Transverse colon (tissue), 4 donors: ENCODE results near the gene CLDN15.

DNA sequence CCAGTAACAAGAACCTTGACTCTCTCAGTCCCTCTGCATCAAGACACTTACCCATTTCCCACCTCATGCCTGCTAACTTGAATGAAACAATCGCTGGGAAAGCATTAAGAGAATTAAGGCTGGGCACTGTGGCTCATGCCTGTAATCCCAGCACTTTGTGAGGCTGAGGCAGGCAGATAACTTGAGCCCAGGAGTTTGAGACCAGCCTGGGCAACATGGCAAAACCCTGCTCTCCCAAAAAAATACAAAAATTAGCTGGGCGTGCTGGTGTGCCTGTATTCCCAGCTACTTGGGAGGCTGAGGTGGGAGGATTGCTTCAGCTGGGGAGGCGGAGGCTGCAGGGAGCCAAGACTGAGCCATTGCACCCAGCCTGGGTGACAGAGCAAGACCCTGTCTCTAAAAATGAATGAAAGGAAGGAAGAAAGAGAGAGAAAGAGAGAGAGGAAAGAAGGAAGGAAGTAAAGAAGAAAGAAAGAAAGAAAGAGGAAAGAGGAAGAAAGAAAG is 596 bp downstream of the SERPINE1 start:
- PRO-cap = no peak
- RAMPAGE, long total RNA, 4 experiments = start-site peak on the plus strand in 1 of 4 experiments, centred at position 380 of the sequence, 16 reads per replicate

DNA sequence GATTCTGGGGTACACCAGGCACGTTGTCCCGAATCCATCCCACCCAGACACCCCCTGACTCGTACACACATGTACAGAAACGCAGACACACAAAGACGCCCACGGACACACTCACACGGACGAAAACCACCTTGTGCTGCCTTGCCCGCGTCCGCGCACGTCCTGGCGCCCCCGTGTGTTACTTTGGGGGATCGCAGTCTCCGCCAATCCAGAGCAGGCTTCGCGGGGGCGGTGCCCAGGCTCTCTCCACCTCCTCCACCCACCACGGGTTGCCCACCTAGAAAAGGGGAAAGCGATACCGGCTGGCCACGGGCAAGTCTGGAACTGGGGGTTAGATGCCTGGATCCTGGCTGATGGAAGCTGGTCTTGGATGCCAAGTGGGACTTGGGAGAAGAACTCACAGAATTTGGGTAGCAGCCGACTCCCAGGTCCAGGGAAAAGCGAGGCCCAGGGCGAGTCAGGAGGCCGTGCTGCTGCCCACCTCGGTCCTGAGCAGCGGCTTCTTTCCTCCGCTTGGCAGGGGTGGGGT is 4.5 kb upstream of the VGF start:
- PRO-cap = no peak
- RAMPAGE, long total RNA, 4 experiments = no peak in any of the 4 experiments

DNA sequence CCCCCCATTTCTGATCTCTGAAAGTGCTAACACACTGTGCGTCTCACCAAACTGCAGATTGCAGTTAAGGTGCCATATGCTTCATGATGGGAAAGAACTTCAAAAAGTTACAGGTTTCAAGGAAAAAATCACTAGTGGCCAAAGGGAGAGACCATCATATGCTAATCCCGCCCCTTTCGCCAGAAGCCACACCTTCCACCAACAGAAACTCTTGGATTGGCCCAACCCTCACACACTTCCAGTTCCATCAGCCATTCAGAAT is 2.2 kb upstream of the NAT16 start:
- PRO-cap = no peak
- RAMPAGE, long total RNA, 4 experiments = no peak in any of the 4 experiments

DNA sequence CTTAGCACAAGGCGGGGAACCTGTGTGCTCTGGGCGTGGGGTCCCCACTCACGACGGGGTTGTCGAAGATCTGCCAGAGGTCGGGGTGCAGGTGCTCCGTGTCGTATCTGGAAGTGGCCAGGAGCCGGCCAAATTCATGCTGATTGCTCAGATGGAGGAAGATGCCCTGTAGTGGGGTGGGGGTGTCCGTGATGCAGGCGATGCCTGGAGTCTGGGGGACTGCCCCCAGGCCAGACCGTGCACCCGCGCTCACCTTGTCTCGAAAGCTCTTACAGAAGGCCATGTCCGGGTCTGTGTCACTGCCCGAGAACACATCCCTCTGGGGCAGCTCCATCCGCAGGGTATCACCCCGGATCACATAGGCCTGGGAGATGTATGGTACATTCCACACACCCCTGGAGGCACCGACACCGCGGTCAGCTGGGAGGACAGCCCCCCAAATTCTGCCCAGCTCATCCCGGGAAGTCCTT is 7.1 kb downstream of the PLOD3 start:
- PRO-cap = no peak
- RAMPAGE, long total RNA, 4 experiments = start-site peak on the minus strand in 1 of 4 experiments, centred at position 345 of the sequence, 18 reads per replicate

- PRO-cap = no peak
- RAMPAGE, long total RNA, 4 experiments = no peak in any of the 4 experiments
Measured at GRCh38 chr7:101234672-101235507, 2.7 kb downstream of the CLDN15 start.

DNA sequence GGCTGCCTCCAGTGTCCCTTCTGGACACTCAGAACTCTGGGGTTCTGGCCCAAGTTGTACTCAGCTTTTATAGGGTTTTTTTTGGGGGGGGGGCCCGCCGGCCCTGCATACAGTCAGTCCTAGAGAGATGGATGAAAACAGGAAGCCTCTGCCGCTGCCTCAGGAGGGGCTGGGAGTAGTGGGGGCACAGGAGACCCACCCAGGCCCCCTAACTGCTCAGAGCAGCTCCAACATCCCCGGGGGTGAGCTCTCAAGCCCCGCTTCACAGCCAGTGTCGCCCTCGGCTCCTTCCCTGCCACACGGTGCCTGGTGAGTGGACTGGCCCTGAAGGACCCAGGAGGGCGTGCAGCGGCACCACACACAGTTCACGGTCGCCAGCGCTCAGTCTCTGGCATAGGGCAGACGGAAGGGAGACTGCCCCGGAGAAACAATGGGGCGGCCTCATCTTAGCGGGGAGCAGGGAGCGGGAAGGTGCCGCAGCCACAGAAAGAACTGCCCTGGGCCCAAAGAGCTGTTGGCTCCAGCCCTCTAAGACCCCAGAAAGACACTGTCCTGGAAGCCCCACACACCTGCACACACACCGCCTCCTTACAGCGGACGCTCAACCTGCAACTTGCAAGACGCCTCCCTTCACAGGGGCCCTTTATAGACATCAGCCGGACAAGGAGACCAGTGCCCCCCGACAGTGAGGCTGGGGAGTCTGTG is 1.3 kb downstream of the CLDN15 start:
- PRO-cap = bidirectional peak, plus-strand start at position 354 of the sequence, minus-strand start at position 299 of the sequence; bidirectional peak, plus-strand start at position 363 of the sequence, minus-strand start at position 386 of the sequence; unidirectional peak, minus-strand start at position 615 of the sequence
- RAMPAGE, long total RNA, 4 experiments = no peak in any of the 4 experiments

DNA sequence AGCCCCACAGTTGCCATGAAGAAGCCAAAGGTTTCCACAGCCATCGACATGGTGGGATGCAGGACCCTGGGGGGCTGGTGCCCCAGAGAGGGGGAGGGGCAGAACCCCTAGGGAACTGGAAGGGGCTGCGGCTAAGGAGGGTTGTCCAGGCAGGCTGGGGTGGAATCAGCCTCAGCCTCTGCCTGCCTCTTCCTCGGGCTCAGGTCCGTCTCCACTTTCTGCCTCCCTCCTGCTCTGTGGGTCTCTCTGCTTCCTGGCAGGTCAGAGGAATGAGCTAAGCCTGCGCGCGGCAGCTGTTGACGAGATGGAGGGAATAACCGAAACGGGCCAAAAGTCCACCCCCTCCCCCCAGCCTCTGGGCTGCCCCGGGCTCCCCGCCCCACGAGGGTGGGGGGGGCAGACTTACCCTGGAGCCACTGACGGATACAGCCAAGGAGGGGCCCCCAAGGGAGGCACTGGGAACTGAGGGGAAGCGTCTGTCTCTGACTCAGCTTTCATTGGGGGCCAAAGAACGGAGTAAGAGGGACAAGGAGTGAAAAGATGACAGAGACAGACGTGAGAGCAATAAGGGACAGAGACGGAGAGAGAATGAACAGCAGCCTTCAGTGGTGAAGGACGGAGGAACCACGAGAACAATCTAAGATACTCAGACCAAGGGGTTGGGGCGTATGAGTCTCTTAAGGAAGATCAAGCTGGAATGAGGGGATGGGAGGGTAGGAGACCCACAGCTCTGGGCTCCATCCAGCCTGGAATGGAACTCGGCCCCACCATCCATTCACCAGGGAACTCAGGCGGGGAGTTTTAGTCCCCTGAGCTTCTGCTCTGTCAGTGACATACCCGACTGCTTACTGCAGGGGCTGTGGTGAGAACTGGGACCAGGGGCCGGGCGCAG is at the start of gene CLDN15:
Gene CLDN15 (minus strand): TSS at position 271 of the 892 bp plus-strand sequence.
- PRO-cap = bidirectional peak, plus-strand start at position 546 of the sequence, minus-strand start at position 271 of the sequence
- RAMPAGE, long total RNA, 4 experiments = no peak in any of the 4 experiments

GRCh38 chr7:101239070-101240155 is 1.8 kb upstream of the CLDN15 start:
- PRO-cap = no peak
- RAMPAGE, long total RNA, 4 experiments = no peak in any of the 4 experiments

DNA sequence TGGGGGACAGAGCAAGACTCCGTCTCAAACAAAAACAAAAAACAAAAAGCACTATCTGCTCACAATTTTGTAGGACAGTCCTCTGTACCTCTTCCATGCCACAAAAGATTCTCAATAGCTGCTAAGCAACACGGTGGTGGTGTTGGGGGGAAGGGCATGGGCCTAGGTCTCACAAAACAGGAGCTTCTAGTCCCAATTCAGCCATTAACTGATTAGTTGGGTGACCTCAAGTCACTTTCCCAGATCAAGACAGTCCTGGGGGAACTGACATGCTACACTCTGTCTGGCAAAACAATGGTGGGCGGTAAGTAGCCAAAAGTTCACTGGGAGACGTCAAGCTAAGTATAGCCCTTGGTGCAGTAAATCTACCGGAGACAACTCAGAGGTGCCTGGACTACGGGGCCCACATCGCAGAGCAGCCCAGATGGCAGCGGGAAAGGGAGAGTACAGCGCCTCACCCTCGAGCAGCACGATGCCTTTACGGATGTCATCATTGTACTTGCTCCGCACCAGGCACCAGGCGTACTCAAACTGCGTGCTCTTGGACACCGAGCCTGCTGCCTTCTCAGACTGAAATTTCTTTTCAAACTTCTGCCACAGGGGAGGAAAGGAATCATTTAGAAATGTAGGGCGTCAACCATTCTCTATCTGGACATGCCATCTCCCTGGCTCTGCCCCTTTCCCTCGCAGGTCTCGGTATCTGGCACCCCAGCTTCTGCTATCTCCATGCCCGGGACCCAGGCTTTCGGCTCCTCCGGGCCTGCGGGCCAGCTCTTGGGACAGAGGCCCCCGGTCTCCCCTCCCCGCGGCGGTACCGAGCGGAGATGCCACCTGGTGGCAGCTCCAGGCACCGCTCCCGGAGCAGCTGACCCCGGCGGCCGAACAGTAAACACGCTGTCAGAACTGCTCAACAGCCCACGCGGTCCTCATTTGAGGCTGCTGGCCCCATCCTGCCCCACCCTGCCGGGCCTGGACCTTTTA is 1.0 kb downstream of the FIS1 start:
- PRO-cap = no peak
- RAMPAGE, long total RNA, 4 experiments = no peak in any of the 4 experiments

DNA sequence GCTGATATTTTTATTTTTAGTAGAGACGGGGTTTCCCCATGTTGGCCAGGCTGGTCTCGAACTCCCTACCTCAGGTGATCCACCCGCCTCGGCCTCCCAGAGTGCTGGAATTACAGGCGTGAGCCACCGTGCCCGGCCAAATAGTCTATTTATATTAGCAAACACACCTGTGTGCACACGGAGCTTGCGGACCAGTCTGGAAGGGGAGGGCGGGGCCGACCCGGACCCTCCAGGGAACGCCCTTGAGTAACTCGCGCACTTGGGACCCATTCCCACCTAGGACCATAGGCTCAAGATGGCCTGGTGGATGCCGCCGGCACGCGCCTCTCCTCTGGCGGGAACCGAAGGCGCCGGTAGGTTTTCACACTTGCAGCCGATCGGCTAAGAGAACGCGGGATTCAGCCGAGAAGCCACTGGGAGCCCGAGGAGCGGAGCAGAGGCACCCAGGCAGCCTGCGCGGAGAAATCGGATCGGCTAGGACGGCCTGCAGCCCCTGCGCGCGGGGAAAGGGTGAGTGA is 19.0 kb downstream of the IFT22 start:
- PRO-cap = no peak
- RAMPAGE, long total RNA, 4 experiments = no peak in any of the 4 experiments

- PRO-cap = no peak
- RAMPAGE, long total RNA, 4 experiments = no peak in any of the 4 experiments
Measured at GRCh38 chr7:101602127-101602739, 26.9 kb downstream of the MYL10 start.

DNA sequence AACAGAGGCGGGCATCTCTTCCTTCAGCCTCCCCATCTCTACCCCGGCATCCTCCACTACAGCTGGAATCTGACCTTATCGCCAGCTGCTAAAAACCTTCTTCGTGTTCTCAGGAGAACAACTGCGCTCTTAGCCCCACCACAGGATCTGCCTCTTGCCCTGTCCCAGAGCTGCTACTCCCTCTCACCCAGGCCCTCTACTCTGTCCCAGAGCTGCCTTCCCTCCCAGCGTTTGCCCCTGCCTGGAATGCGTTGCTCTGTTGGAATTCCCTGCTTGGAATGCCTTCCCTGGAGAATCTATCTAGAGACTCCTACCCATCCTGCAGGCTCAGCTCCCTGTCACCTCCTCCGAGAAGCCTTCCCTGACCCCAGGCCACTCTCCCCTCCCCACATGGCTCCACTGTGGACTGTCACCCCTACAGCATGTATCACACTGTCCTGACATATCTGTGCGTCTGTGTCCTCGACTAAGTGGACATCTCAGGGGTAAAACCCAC is 4.5 kb downstream of the MYL10 start:
- PRO-cap = no peak
- RAMPAGE, long total RNA, 4 experiments = no peak in any of the 4 experiments

GRCh38 chr7:101733488-101734503 is 83.6 kb upstream of the CUX1 start:
- PRO-cap = unidirectional peak, minus-strand start at chr7:101733951; unidirectional peak, minus-strand start at chr7:101733980
- RAMPAGE, long total RNA, 4 experiments = no peak in any of the 4 experiments

DNA sequence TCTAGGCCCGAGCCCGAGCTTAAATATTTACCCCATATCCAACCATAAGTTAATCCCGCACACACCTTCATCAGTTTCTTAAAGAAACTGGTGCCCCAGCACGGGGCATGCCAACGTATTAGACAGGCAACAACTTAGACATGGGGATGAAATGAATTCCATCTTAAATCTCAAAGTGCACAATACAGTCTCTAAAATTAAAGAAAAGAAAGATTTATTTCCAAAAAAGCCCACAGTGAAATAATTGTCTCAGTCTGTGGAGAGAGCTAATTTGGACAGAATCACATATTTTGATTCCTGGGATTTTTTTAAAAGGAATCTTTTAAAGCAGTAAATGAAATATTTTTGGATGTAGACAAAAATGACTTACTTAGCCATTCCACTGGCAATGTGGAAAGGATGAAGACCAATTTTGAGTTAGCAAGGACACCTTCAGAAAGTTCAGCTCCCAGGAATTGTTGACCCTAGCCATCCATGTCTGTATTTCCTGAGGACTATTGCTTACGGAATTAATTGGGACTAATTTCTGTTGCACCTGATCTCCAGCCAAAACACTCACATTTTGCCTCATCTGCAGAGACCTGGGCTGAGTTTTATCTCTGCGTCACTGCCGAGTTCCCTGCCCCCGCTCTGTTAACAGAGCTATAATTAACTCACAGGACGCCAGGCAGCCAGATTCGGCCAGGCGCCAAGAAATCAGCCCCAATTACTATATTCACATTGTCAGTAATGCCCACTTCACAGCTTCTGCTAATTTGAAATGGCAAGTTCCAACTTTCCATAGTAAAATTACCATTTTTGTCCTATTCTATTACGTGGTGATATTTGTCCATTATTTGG is 130.2 kb downstream of the CUX1 start:
- PRO-cap = no peak
- RAMPAGE, long total RNA, 4 experiments = start-site peak on the plus strand in 1 of 4 experiments, centred at position 371 of the sequence, 5 reads per replicate

GRCh38 chr7:102099009-102099293 is 187.7 kb upstream of the SH2B2 start:
- PRO-cap = no peak
- RAMPAGE, long total RNA, 4 experiments = no peak in any of the 4 experiments

- PRO-cap = no peak
- RAMPAGE, long total RNA, 4 experiments = no peak in any of the 4 experiments
Measured at GRCh38 chr7:102329258-102329814, 26.9 kb downstream of the SPDYE6 start.

DNA sequence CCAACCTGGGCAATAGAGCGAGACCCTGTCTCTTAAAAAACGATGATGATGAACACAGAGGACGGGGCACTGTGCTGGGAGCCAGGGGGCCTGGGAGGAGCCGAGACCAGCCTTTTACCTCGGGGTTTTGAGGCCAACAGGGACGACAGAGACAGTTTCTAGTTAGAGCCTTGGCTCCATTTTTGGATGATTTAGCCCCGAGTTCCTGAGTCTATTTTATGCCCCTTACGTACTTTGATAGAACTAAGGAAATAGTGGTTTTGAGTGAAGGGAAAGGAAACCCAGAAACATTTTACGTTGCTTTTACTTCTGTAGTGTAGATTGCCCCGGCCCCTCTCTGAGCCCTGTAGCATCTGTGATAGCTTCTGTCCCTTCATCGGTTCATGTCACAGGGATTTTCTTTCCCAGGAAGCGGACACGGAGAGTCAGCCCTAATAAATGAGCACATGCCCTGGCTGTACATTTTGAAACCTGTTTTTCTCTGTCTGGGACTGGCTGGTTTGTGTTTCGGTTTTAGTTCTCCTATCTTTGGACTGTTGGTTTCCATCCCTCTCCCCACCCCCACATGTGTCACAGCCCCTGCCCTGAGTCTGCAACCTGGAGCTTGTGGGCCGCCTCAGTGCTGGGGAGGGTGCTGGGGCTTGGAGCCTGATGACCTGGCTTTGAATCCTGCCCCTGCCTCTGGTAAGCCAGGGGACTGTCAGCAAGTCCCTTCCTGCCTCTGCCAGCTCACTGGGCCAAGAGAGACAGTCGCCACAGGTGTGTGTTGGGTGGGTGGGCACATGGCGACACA is 7.0 kb upstream of the ORAI2 start:
- PRO-cap = unidirectional peak, plus-strand start at position 622 of the sequence
- RAMPAGE, long total RNA, 4 experiments = no peak in any of the 4 experiments

DNA sequence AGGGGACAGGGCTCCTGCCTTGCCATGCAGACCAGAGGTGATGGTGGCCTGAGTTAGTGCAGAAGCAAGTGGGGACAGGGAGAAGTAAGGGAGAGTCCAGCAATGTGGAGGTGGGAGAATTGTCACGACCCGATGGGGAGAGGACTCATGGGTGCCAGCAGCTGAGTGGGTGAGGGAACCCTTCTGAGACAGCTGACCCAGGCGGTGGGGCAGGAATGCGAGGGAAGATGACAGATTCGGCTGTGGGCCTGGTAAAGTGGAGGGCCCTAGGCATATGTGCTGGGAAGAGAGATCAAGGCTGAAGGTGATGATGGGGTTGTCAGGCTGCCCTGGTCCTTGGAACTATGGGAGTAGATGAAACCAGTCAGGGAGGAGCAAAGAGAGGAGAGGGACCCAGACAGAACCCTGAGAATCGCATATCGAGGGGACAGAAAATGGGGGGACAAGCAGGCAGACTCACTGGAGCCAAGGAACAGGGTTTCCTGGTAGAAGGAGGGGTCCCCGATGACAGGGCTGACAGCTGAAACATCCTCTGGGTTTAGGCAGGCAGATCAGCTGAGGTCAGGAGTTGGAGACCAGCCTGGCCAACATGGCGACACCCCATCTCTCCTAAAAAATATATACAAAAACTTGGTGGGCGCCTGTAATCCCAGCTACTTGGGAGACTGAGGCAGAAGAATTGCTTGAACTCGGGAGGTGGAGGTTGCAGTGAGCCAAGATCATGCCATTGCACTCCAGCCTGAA is 3.7 kb upstream of the ORAI2 start:
- PRO-cap = no peak
- RAMPAGE, long total RNA, 4 experiments = no peak in any of the 4 experiments

DNA sequence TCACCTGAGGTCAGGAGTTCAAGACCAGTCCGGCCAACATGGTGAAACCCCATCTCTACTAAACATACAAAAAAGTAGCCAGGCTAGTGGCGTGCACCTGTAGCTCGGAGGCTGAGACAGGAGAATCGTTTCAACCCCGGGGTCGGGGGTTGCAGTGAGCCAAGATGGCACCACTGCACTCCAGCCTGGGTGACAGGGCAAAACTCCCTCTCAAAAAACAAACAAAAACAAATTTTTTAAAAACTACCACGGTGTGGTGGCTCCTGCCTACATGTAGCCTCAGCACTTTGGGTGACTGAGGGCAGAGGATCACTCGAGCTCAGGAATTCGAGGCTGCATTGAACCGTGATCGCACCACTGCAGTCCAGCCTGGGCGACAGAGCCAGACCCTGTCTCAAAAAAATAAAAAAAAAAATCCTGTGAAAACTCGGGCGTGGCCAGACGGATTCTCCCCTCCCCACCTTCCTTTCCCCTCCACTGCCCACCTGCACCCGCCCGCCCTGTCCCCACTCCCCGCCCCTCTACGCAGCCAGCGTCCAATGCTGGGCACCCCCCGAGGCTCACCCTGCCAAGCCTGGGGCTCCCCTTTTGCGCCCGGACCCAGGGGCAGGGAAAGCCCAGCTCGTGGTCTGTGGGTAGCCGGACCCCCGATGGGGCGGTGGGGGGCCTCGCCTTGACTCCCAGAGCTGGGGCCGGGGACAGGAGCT is 654 bp upstream of the ORAI2 start:
- PRO-cap = unidirectional peak, plus-strand start at position 285 of the sequence; bidirectional peak, plus-strand start at position 597 of the sequence, minus-strand start at position 356 of the sequence
- RAMPAGE, long total RNA, 4 experiments = no peak in any of the 4 experiments

GRCh38 chr7:102468641-102469210 is 3.9 kb downstream of the LRWD1 start:
- PRO-cap = no peak
- RAMPAGE, long total RNA, 4 experiments = start-site peak on the plus strand in 2 of 4 experiments, at chr7:102468803-102468898 at its widest, 8 to 11 reads per replicate